Glomerular endothelial cell (primary cell): ENCODE measurements around the gene MOGAT1.

DNA sequence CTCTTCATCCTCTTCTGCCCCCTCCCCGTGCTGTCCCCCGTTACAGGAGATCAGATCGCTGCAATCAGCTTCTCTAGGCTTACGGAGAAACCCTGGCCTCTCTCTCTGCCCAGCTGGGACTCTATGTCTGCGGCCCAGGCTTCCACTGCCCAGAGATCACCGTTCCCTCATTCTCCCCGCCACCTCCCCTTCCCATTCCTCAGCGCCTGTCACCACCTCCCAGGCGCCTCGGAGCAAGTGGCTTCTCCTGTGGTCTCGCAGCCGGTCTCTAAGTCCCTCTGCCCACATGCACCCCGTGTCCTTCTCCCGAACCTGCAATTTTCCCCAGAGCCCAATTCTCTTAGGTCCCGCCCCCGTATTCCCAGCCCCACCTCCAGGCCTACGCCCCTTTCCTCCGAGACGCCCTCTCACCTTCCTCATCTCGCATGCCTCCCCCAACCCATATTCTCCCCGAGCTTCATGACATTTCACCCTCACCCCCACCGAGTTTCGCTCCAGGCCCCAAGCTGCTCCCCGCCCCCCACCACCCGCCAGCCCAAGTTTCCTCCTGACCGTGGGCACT is 454 bp downstream of the PTPRN start:
- RAMPAGE, long total RNA = no peak

DNA sequence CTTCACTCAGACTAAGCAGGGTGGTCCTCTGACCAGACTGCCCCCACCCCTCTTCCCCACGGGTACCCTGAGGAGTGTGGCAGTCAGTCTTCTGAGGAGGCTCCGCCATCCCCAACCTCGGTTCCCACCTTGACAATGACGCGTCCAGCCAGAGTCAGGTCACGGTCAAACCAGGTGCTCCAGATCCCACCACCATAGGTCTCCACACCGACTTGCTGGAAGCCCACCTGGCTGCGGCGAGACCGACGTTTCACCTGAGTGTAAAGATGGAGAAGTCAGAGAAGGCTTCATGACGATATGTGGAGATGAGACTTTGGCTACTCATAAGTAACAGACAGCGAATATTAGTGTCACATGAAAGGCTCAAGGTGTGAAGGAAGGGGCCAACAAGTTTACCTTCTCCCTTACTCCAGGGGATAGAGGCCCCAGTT is 1.5 kb downstream of the DNPEP start:
- RAMPAGE, long total RNA = no peak

DNA sequence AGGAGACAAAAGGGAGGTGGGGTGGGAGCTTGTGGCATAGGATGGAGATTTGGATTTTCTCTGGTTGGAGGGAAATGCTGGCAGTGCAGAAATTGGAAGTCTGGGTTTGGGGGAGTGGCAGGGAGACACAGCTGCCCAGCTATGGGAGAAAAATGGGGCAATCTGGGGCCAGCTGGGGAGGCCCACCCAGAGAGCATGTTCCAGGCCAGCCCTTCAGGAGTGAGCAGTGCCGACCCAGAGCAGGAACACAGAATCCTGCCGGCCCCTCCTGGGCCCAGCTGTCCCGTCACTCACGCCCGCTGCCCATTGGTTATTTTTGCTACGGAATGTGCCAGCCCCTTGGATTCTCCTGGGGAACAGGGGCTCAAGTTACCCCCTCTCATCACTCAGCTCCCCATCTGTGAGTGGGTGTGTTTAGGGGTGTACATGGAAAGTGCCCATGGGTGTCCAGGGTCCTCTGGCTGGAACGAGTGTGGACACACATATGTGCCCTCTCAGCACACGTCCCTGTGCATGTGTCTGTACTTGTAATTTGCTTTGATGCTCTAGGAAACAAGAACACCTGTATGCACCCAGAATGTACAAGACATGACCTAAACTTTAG is 4.9 kb downstream of the SPEG start:
- RAMPAGE, long total RNA = no peak

GRCh38 chr2:219476380-219476613 is 19.6 kb upstream of the SPEGNB start:
- RAMPAGE, long total RNA = no peak

DNA sequence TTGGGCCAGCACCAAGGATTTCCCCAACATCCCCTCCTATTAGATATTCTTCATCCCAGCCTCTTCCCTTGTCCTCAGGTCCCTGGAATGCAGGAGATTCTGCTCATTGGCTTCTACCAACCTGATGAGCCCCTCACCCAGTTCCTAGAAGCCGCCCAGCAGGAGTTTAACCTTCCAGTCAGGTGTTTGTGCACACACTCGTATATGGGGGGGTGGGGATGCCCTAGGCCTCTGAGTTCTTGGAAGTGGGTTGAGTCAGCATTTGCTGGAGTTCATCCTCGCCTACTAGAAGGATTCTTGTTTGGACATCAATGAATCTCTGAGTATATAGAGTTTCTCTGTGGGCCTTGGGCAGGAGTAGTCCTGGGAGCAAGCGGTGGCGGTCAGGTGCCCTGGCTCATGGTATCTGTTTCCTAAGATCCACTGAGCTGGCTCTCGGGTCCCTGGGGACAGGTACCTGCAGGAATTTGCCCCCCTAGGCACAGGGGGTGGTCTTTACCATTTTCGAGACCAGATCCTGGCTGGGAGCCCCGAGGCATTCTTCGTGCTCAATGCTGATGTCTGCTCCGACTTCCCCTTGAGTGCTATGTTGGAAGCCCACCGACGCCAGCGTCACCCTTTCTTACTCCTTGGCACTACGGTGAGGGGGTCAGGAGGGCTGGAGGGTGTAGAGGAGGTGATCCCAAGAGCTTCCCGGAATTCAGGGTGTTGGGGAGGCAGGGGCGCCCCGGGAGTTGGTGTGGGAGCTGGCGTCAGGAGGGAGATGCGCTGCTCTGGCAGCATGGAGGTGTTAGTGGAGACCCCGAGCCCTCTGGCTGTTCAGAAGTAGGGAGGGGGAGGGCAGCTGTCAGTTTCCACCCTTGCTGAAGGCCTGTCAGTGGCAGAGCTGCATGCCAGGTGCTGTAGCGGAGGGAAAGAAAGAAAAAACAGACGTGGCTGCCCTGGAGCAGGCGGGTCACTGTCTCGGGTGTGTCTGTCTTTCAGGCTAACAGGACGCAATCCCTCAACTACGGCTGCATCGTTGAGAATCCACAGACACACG is 3.0 kb downstream of the GMPPA start:
- RAMPAGE, long total RNA = no peak

- RAMPAGE, long total RNA = no peak
Observed at GRCh38 chr2:219520013-219520395, 5.7 kb downstream of the ASIC4 start.

GRCh38 chr2:219538575-219539444 is 4.8 kb downstream of the CHPF start:
- RAMPAGE, long total RNA = no peak

GRCh38 chr2:219562448-219562879 is 8.9 kb downstream of the OBSL1 start:
- RAMPAGE, long total RNA = no peak

- RAMPAGE, long total RNA = no peak
Observed at GRCh38 chr2:219566703-219567214, 4.6 kb downstream of the OBSL1 start.

DNA sequence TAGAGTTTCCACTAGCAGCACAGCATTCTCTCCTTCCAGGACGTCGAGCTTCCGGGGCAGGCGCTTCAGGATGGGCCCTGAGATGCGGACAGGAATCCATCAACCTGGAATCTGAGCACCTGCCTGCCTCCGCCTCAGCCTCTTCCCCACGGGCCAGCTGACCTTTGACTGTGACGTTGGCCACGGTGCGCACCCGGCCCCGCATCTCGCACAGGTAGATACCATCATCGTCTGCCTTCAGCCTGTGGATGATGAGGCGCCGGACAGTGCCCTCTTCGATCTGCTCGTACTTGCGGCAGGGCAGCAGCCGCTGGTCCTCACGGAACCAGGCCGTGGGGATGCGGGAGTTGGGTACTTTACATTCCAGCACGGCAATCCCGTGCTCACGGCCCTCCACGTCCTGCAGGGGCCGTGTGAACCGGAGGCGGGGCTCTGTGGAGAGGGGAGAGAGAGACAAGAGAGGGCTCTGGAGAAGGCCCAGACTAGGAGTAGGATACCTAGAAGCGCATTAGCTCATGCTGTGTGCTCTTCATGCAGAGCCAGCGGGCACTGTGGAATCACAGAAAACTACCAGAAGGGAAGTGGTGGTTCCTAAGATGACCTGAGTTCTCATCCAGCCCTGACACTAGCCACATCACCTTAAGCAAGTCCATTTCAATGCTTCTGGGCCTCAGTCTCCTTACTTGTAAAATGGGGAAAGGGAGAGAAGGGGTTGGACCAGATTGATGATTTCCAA is 3.3 kb downstream of the OBSL1 start:
- RAMPAGE, long total RNA = no peak

- RAMPAGE, long total RNA = no peak
Observed at GRCh38 chr2:219570182-219570539, 1.2 kb downstream of the OBSL1 start.

GRCh38 chr2:220975113-220975429 is 597.0 kb downstream of the EPHA4 start:
- RAMPAGE, long total RNA = no peak

DNA sequence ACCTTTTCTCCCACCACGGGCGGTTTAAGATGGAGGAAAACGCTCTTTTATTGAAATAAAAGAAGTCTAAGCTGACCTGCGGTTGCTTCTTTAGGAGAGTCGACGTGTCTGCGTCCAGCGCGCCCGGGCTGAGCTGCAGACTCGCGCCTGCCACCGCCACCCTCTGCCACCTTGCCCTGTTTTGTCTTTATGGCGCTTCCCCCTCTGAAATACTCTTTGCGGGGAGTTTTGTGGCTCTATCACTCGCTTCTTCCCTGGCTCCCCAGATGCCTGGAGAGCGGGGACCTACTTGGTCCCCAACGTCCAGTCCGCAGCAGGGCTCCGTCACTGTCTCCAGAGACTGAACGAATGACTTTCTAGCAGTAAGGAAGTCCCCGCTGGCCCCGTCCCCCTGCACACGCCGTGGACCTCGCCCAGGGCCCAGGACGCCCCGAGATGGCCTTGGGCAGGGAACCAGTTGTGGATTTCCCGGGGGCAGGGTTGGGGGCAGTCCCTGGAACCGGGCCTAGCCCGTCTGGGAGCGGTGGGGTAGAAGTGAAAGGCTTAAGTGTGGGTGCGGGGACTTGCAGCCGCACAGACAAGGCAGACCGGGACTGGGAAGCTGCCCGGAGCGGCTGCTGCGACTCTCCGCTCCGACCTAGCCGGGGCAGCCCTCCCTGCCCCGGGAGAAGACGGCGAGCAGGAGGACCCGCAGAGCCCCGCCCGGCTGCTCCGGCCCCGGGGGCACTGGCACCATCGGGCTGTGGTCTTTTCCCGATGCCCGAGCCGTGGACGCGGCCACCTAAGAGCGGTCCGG is 741 bp upstream of the EPHA4 start:
- RAMPAGE, long total RNA = no peak

DNA sequence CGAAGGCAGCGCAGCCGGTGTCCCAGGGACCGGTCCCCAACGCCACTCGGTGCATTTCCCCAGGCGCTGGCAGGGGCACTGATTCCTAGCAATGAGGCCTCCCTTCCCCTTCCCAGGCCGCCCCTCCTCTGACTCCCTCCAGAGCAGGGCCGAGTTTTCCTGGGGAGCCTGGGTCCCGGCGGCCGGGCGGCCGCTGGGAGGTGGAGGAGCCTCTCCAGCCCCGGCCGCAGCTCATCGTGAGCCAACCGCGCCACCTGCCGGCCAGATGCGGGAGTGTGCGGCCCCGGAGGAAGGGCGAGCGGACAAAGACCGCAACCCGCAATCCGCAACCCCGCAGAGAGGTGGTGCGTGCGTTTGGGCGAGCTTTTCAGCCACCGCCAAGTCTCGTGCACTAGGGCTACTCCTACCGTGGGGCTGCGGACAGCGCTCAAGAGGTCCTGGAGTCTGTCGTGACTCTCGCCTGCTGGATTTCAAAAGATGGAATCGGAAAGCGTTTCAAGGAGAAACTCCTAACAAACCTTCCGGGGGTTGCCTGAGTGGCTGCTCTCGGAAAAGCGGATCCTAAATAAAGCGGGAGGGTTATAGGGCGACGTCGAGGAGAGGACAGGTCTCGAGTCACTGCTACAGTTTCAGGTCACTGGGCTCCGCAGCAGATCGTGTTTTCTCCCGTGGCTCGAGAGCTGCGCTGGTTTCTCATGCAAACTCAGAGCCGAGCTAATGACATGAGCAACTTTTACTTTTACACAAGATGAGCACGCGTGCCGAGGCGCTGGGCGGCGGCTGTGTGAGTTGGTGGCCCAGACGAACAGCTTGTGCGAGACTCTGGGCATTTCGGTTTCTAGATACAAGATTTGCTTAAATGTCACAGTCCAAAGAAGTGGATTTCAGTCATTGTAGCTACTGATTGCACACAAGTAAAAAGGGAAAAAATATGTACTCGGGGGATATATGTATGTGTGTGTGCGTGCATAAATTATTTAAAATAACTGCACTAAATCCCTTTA is 1.6 kb upstream of the EPHA4 start:
- RAMPAGE, long total RNA = no peak

DNA sequence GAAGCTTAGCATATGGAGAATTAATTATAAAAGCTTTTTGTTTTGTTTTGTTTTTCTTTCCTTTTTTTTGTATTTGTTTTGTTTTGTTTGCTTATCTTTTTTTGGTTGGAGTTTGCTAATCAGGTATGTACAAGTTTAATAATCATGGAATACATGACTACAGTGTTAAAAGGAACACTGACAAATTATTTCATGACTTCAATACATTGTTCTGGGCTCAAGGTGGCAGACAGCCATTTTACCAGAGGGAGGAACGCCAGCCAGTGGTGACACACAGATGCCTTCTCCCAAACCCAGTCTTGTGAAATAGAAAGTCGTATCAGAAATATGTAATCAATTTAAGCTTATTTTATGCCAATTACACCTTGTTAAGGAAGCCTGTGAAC is 263.9 kb upstream of the EPHA4 start:
- RAMPAGE, long total RNA = no peak

GRCh38 chr2:222290907-222291900 is 7.6 kb downstream of the PAX3 start:
- RAMPAGE, long total RNA = no peak

DNA sequence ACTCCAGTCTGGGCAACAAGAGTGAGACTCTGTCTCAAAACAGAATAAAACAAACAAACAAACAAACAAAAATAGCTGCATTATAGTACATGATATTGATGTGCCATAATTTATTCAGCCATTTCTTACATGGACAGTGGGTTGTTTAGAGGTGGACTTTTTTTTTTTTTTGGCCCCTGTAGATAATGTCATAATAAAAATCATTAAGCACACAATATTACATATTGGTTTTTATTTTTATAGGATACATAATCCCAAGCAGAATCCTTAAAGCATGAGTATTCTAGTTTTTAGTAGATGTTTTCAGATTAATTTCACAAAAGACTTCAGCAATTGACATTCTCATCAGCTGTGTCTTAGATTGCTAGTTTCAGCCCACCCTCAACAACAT is 24.0 kb upstream of the ENSG00000288658 start:
- RAMPAGE, long total RNA = no peak

DNA sequence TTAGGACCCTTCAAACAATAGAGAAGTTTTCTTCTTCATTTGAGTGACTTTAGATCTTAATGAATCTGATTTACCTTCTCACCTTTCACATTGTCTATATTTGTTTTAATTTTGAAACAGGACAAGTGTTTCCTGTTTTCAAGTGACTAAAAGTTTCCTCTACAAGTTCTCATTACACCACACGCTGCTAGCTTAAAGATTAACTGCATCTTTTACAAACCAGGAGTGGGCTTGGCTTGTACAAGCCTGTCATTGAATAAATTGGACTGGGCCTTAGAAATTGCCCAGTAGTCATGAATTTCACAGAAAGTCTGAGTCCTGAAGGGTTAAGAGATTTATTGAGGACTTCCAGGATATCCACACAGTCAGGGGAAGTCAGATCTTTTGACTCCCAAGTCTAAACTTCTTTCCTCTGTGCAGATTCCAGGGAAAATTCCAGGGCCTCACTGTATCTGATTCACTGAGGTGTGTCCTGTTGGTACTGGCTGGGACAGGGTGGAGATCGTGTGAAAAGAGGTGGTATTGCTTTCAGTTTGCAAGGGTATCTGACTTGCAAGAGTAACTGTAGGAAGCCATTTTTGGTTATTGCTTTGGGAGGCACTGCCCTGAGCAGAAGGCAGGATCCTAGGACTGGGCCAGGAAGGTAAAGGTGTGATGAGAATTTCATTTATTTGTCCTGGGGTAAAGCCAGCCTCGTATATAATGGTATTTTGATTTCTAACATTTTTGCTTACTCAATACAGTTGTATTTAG is 3.5 kb downstream of the SGPP2 start:
- RAMPAGE, long total RNA = no peak

DNA sequence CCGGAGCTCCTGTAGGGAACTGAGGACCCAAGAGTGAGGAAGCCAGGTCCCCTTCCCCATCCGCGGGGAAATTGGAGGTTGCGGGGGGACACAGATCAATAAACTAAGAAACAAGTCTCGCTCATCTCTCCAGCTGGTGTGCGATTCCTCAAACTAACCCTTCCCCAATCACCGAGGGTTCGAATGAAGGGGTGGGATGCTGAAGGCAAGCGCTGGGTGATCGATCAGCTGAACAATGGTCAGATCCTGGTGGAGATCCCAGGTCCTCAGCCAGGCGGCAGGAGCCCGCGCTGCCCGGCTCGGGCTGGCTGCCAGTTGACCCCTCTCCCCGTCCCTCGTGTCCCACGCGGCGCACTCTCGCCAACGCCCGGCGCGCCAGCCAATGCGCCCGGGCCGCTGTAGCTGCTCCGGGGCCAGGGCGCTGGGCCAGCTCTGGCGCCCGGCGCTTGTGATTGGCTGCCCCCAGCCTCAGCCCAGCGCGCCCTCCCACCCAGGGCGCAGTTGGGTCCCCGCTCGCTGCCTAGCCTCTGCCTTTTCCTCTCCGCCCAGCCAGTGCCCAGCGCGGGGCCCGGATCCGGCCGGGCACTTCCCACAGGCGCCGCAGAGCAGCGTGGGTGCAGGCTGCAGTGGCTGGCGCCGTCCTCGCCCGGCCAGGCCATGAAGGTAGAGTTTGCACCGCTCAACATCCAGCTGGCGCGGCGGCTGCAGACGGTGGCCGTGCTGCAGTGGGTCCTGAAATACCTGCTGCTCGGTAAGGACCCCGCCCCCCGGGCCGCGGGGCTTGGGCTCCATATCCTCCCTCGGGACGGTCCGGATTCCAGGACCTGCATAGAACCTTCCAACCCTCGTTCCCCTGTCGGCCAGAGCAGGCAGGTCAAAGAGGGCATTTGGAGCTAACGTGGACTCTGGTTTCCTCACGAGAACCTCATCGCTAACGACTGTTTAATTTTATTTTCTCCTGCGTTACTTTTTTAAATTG is at the start of gene MOGAT1:
TSS of gene MOGAT1 (plus strand) at position 530 of the 979 bp plus-strand sequence.
- RAMPAGE, long total RNA = no peak

DNA sequence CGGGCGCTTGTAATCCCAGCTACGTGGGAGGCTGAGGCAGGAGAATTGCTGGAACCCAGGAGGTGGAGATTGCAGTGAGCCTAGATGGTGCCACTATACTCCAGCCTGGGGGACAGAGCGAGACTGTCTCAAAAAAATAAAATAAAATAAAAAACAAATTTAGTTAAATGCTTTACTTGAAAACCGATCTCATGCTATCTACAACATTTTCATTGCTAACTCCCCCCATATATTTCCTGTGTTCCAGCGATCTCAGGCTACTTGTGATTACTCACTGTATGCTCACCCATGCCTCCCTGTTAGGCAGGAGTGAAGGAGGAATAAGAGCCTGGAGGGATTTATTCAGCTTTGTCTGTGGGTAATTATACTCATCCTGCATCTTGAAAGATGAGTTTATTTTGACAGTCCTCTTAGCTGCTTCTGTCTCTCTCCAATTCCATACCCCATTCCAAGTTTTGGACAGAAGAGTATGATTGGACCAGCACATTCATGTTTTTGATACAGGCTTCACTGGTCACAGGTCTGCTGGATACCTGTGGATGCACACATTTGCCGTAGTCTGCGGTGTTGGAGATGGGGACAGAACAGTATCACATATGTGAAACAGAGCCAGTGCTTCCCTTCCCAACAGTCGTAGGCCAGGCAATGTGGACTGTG is 18.5 kb downstream of the ACSL3 start:
- RAMPAGE, long total RNA = no peak